Cardiac muscle cell (in vitro differentiated cells and primary cell): ENCODE results near the genes FSD1 and TICAM1.

GRCh38 chr19:4098104-4098924 lies 25.6 kb downstream of the MAP2K2 start:
- RAMPAGE, long total RNA = no peak
- RRBS = 83% methylated on average over 11 of the region's 26 CpGs

- RAMPAGE, long total RNA = no peak
- RRBS = no CpG with 5 or more reads among the region's 17 CpGs
Measured at GRCh38 chr19:4149354-4150008, 4.0 kb upstream of the CREB3L3 start.

- RAMPAGE, long total RNA = no peak
- RRBS = no CpG with 5 or more reads among the region's 12 CpGs
Measured at GRCh38 chr19:4158792-4159346, 5.4 kb downstream of the CREB3L3 start.

DNA sequence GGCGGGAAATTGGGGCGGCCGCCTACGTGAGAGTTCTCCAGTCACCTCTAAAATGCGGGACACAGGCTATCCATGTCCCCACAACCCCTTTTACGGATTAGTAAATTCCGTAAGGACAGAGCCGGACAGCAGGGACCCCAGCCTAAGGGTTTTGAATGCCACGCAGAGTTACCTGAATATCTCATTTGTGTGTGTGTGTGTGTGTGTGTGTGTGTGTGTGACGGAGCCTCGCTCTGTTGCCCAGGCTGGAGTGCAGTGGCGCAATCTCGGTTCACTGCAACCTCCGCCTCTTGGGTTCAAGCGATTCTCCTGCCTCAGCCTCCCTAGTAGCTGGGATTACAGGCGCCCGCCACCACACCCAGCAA lies 273 bp downstream of the ANKRD24 start:
- RAMPAGE, long total RNA = no peak
- RRBS = no CpG with 5 or more reads among the region's 17 CpGs

GRCh38 chr19:4304147-4304902 lies at the start of gene FSD1:
FSD1 (plus strand) TSS chr19:4304598.
- RAMPAGE, long total RNA = no peak
- RRBS = 2% methylated on average over 17 of the region's 52 CpGs

GRCh38 chr19:4391790-4392307 lies 8.5 kb downstream of the SH3GL1 start:
- RAMPAGE, long total RNA = no peak
- RRBS = no CpG with 5 or more reads among the region's 16 CpGs

GRCh38 chr19:4396547-4397171 lies 3.7 kb downstream of the SH3GL1 start:
- RAMPAGE, long total RNA = no peak
- RRBS = no CpG with 5 or more reads among the region's 10 CpGs

DNA sequence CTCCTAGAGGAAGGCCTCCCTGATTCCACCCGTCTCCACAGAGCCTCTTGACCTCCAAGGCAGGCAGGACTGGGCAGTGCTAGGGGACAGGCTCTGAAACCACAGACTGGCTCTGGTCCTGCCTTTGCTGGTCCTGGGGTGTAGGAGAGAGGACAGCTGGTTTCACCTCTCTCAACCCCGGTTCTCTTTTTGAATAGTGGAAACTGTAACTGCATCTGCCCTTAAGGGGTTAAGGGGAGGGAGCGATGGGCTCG lies 4.7 kb downstream of the UBXN6 start:
- RAMPAGE, long total RNA = no peak
- RRBS = 40% methylated on average over 2 of the region's 4 CpGs

DNA sequence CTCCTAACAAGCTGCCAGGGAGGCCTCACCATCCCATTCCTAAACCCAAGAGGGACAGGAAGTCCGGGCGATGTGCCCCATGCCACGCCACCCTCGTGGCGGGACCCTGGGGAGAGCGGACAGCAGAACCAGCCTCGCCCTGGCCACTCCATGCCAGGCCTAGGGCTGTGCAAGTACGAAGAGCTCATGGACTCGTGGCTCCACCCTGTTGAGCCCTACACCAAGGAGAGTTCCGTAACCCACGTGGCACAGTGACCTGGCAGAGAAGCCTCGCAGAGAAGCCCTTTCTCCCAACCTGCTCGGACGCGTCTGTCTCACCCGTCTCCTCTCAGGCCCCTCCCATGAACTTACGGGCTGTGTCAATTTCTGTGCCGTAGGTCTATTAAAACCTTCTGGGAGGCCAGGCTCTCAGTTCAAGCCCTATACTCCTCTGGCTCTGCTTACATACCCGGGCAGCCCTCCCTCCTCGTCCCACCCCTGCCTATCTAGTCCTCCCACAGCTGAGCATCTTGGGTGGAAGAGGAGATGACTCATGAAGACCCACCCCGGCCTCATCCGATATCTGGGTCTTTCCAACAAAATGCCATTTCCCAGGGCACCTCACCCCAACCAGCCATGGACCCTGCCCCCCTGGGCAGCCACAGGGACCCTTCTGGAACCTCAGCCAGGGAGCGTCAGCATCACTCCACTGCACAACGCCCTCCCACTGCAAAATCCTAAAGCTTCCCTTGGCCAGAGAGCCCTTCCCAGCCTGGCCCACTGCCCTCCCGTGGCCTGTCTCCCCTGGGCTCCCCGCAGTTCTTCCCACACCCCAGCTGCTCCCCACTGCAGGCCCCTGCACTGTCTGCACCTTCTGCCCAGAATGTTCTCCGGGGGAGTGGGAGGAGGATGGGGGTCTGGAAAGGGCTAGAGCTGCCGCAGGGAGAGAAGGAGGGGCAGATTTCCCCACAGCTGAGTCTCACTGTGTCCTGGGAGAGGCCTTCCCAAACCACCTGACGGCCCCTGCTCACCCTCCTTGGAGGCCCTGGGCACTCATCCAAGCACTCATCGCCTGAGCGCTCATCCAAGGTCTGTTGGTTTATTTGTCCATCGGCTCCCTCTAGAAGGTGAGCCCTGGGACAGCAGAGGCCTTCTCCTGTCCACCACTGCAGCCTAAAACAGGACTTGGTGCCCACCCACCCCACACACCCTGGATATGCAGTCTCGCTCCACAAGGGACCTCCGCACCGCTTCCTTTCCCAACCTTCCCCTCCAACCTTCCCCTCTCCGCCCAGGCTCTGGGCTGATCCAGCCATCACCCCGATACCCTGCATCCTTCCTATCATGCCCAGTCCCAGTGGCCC lies 2.3 kb downstream of the UBXN6 start:
- RAMPAGE, long total RNA = no peak
- RRBS = 5% methylated on average over 3 of the region's 37 CpGs

- RAMPAGE, long total RNA = no peak
- RRBS = 79% methylated on average over 33 of the region's 80 CpGs
Measured at GRCh38 chr19:4543085-4543976, 3.5 kb upstream of the LRG1 start.

DNA sequence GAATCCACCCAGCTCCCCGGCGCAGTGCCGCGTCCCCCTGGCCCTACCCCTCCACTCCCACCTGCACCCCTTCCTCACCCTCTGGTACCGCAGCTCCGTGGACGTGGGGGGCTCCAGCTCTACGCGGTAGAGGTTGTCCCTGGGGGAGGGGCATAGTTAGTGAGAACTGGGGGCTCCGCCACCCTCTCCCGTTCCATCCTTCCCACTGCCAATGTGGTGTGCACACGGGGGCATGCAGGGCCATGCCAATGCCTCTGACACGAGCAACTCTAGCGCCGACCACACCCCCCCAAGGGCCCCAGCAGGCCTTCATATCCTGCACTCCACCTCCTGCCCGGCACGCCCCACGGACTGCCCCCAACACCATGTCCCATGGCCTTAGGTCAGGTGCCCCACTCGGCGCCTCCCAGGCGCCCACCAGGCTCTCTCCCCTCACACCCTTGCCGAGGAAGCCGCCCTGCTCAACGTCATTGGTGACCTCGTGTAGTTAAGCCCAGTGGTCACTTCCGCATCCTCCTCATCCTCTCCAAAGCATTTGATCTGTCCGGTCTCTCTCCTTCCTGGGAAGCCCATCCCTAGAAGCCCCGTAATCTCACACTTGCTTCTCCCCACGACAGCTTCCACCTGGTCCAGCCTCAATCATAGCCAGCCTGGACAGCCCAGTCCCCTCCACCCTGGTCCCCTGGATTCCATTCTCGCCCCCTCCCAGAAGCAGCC lies 2.2 kb downstream of the SEMA6B start:
- RAMPAGE, long total RNA = no peak
- RRBS = 95% methylated on average over 1 of the region's 30 CpGs

GRCh38 chr19:4654279-4655360 lies 15.3 kb downstream of the TNFAIP8L1 start:
- RAMPAGE, long total RNA = no peak
- RRBS = no CpG with 5 or more reads among the region's 31 CpGs

GRCh38 chr19:4678634-4679595 lies 8.8 kb upstream of the MYDGF start:
- RAMPAGE, long total RNA = no peak
- RRBS = no CpG with 5 or more reads among the region's 38 CpGs

DNA sequence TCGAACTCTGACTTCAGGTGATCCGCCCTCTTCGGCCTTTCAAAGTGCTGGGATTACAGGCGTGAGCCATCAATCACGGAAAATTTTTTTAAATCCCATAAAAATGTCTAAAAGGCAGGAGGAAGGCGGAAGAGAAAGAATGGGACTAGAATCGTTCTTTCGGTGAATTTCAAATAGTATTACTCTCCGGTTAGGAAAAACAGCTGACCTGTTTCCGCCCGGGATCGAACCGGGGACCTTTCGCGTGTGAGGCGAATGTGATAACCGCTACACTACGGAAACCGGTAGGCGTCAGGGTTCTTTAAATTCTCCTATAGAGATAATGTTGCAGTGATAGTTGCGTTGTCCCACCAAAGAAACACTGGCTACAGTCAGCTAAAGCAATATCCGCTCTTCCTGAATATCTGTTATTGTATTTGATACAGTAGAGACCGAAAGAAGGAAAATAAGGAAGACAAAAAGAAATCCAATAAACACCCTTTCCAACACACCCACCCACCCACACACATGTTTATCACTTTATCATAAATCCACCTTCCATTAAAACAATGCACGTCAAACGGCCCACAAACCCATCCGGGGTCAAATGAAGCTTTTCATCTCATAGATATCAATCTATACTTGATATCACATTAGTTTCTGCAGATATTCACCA lies 911 bp upstream of the DPP9 start:
- RAMPAGE, long total RNA = no peak
- RRBS = no CpG with 5 or more reads among the region's 26 CpGs

DNA sequence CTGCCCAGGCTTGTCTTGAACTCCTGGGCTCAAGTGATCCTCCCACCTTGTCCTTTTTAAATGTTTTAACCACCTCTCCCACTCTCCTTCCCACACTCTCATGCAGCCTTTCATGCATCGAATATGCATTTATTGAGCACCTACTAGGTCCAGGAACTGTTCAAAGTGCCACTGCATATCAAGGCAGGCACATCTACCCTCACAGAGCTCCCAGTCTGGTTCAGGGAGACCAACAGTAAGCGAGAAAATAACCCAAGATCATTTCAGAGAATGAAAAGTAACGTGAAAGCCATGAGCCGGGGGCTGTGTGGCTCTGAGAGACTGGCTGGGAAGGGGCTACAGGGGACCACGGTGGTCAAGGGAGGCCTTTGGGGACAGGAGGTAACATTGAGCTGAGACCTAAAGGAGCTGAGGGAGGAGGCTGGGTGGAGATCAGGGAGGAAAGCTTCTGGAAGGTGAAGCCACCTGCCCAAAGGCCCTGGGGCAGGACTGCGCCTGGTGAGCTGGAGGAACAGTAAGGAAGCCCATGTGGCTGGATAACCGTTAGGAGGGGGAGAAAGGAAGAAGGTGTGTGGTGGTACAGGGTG lies 997 bp downstream of the TICAM1 start:
- RAMPAGE, long total RNA = no peak
- RRBS = no CpG with 5 or more reads among the region's 7 CpGs

- RAMPAGE, long total RNA = no peak
- RRBS = 4% methylated on average over 6 of the region's 56 CpGs
Measured at GRCh38 chr19:4831009-4832105, at the start of gene TICAM1. TICAM1 (minus strand) TSS chr19:4831712.

DNA sequence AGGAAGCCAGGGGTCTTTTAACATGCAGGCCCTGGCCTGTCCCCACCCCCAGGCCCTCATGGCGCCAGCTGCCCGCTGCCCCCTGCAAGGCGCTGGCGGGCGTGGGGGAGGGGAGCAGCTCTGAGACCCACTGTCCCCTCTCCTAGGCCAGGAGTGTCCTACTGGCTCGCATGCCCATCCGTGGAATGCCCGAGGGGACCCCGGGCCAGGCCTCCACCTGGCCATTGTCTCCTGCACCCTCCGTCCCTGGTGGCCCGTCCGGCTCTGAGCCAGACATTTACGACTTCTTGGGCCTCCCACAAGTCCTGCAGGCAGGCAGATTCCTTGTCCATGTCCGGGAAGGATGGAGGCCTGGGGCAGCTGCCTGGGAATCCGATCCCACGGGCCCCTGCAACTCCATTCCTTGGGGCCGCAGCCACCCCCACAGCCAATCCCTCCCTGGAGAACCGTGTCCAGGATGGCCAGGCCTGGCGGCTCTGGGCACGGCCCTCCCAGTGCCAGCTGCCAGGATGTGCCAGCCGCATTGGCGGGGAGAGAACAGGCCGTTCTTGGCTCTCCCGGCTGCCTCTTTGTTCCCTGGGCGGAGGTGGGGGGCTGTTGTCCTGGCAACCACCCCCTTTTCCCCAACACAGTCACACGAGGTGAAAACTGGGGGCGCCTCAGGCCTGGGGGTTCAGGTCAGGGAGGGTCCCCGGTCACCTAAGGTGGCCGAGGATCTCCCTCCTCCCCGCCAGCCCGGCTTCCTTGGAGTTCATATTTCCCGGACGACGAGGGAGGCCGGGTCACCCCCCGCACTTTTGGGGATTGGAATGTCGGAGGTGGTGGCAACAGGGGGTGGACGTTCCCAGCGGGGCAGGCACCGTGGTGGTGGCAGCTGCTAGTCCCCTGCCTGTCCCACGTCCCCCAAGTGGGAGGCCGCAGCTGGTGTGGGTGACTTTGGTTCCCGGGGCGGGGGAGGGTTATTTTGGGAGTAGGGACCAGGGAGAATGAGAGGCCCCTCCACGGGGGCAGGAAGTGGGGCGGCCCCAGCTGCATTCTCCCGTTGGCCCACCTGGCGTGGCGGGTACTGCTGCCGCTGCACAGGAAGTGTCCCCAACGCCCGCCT lies 10.6 kb upstream of the PLIN3 start:
- RAMPAGE, long total RNA = no peak
- RRBS = 37% methylated on average over 8 of the region's 52 CpGs

DNA sequence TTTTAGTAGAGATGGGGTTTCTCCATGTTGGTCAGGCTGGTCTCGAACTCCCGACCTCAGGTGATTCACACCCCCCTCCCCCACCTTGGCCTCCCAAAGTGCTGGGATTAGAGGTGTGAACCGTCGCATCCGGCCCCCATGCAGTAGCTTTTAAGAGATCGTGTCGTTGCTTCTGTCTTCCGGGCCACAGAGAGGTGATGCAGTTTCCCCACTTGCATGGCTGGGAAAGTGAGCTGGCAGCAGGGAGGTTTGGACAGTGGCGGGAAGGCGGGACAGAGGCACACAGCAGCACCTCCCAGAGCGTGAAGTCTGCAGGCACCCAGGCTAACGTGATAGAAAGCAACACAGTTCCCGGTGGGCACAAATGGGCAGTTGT lies 4.7 kb downstream of the UHRF1 start:
- RAMPAGE, long total RNA = no peak
- RRBS = no CpG with 5 or more reads among the region's 13 CpGs

- RAMPAGE, long total RNA = no peak
- RRBS = 88% methylated on average over 5 of the region's 23 CpGs
Measured at GRCh38 chr19:5023091-5023670, 54.3 kb downstream of the KDM4B start.

DNA sequence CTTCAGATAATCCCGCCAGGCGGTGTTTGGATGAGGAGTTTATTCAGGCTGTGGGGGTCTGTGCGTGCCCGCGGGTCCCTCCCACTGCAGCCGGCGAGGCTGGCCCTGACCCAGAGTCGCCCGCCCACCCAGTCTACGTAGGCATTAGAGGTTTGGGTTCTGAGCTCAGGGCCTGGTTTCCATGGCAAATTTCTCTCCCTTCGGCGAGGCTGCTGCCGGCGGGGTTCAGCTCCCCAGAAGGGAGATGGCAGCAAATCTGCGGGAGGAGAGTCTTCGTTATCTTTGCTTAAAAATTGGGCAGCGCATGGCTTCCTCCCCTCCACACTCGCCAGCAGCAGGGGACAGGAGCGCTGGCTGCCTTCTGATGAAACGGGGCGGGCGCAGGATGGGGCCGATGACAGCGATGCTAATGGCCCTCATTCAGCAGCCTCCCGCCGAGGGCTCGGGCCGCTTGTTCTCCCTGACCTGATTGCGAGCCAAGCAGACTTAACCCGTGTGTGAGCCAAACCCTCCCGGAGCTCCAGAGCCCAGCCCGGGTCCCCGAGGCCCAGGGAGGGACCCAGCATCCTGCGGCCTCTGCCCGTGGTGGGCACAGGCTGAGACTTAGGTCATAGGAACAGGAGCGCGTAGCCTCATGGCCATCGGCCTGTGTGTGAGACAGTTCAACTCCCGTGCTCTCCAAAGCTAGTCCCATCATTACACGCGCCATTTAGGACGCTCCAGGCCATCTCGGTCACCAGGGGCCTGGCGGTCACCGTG lies 90.2 kb downstream of the KDM4B start:
- RAMPAGE, long total RNA = no peak
- RRBS = 15% methylated on average over 4 of the region's 45 CpGs